Anterior vena cava (tissue), 1 donor: ENCODE measurements around the genes IFT172, FNDC4 and RBKS.

DNA sequence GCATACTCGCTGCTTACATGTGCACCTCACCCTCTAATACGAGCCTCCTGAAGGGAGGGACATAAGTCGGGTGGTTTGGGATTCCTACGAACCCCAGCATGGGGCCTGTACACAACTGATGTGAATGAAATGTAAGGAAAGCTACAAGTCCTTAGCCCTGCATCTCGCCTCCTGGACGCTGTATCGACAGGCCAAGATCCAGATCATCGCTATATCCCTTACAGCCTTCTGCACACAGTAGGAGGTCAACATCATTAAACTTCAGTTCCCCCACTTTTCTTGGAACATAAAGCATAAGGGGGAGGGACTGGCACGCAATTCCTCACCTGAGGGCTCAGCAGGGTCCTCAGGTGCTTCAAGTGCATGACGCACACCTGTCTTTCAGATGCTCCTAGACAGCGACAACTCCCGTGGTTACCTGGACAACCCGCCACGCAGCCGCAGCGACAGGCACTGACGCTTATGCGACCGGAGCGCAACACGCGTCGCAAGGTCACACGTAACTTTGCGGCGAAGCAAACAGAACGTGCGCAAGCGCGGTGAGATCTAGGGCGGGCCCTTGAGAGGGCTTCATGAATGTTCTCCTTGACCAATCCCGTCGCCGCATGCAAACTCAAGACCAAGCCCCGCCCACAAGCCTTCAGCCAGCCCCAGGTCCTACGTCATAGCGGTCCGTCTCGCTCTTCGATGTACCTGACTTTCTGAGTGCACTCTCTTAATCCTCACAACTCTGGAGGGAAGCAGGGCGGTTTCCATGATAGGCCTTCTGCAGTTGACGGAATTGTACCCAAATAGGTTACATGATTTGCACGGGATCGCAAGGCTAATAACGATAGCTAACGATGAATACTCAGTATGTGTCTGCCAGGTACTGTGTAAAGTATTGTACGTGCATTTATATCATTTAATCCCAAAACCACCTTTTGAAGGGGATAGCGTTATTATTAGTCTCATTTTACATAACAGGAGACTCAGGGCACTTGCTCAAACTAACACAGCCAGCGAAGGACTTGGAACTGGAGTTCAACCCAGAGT, at the start of gene IFT172:
TSS of gene IFT172 (minus strand) at position 455 of the 1,035 bp plus-strand sequence.
- PRO-cap: bidirectional peak, plus-strand start at position 727 of the sequence, minus-strand start at position 507 of the sequence

- PRO-cap: bidirectional peak, plus-strand start at chr2:27494876, minus-strand start at chr2:27494795; unidirectional peak, minus-strand start at chr2:27495198
Observed at GRCh38 chr2:27494656-27495558, at the start of gene FNDC4. FNDC4 (minus strand) TSS chr2:27495200.

DNA sequence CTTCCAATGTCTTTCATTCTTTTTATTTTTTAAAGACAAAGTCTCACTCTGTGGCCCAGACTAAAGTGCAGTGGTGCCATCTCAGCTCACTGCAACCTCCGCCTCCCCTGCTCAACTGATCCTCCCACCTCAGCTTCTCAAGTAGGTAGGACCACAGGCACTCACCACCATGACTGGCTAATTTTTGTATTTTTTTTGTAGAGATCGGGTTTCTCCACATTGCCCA, 12.6 kb downstream of the GCKR start:
- PRO-cap: no peak

GRCh38 chr2:27677476-27677951, 13.8 kb downstream of the SLC4A1AP start:
- PRO-cap: no peak

GRCh38 chr2:27684830-27685706, 21.4 kb downstream of the SLC4A1AP start:
- PRO-cap: no peak

- PRO-cap: no peak
Observed at GRCh38 chr2:27707876-27708449, 44.3 kb downstream of the SLC4A1AP start.

DNA sequence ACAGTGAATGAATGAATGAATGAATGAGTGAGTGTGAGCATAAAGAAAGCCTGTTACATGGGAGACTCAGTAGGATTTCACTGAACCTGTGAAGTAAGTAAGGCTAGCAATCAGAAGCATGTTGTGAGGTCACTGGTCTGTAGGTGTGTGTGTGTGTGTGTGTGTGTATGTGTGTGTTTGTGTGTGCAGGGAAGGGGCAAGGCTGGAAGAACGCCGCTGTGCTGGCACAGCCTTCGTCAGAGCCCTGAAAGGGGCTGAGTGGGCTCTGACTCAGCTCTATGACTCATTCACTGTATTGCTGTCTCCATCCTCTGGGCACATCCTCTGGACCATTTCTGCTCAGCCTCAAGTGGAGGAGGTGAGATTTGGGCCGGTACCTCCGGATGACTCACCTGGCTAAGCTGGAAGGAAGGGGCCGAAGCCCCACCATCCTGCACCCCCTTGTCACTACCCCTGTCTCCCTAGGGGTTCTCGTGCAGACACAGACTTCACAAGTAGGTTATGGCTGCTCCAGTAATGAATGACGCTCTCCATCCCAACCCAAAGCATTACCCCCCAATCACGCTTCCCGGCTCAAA, 51.4 kb upstream of the MRPL33 start:
- PRO-cap: no peak

DNA sequence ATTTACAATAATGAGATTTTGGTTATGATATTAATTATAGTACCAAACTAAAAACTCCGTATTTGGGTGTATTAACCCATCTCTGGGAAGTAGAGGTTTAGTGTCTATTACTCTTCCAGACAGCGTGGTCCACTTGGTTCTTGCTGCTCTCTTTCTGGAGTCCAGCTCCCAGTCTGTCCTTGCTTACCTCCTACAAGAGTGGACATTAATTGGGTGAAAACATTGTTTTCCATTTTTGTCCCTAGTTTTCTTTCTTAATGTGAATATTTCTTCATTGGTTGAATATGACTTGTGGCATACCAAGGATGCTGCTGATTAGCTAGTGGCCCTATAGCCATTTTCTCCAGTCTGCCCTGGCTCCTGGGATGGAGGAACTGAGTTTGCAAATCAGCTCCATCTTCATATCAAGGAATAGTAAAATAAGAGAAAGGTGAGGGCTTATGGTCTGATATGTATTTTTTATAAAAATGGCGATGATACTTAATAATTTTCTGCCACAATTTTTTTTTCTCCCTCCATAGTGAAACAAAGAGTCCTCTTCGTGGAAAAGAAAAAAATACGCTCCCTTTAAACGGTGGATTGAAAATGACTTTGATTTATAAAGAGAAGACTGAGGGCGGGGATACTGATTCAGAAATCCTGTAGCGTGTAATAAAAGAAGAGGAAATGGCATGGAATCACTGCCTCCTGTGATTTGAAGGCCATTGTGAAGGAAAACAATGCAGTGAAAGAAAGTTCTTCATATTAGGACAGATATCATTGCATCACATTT, 7.6 kb downstream of the MRPL33 start:
- PRO-cap: no peak

- PRO-cap: bidirectional peak, plus-strand start at chr2:27890659, minus-strand start at chr2:27890594; bidirectional peak, plus-strand start at chr2:27890703, minus-strand start at chr2:27890694
Observed at GRCh38 chr2:27890083-27890918, at the start of gene RBKS. RBKS (minus strand) TSS chr2:27890387.

DNA sequence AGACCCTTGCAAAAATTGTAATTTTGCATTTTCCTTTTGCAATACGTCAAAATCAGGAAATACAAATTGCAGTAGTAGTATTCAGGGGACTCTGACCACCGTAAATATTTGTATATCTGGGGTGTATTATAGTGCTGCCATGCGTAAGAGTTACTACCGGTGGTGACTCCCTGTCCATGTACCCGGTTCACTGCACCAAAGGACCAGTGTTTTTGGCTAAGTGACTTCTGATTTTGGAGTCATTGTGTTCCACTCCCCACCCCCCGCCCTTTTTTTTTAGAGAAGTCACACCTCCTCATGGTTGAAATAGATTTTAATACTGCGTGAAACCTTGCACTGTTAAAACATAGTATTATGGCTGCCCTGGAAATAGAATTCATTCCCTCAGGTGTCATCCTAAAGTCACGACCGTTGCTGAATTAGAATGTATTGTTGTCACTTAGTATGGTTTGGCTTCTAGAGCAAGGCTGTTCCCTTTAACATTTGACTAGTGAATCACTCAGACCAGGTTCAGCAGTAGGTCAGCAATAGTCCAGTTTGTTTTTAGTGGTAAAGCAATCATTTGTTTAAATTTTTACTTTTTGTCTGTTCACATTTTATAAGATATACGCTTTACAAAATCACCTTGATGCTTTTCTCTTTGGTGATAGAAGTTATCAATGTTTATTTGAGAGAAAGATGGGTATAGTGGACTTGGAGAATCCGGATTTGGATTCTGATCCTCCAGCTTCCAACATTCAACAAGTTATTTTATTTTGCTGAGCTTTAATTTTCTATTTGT, 1.1 kb downstream of the BABAM2 start:
- PRO-cap: no peak

GRCh38 chr2:27914955-27915787, 24.6 kb downstream of the BABAM2 start:
- PRO-cap: no peak

DNA sequence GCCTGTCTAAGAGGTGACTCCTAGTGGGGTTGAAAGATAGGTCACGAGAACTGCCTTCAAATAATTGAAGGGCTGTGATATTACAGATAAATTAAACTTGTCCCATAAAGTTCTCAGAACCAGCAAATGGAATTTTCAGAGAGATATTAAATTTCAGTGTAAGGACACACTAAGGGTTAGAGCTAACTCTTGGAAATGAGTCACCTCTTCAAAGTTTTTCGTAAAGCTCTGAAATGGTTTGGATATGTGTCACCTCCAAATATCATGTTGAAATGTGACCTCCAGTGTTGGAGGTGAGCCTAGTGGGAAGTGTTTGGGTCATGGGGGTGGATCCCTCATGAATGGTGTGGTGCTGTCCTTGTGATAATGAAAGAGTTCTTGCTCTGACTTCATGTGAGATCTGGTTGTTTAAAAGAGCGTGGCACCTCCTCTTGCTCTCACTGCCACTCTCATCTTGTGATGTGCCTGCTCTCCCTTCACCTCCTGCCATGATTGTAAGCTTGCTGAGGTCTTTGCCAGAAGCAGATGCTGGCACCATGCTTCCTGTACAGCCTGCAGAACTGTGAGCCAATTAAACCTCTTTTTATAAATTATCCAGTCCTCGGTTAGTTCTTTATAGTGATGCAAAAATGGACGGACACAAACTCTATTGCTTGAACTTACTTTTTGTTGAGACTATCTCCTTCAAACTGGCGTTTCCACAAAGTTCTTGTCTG, 87.4 kb downstream of the BABAM2 start:
- PRO-cap: no peak

GRCh38 chr2:28232313-28232617, 160.4 kb upstream of the FOSL2 start:
- PRO-cap: no peak

DNA sequence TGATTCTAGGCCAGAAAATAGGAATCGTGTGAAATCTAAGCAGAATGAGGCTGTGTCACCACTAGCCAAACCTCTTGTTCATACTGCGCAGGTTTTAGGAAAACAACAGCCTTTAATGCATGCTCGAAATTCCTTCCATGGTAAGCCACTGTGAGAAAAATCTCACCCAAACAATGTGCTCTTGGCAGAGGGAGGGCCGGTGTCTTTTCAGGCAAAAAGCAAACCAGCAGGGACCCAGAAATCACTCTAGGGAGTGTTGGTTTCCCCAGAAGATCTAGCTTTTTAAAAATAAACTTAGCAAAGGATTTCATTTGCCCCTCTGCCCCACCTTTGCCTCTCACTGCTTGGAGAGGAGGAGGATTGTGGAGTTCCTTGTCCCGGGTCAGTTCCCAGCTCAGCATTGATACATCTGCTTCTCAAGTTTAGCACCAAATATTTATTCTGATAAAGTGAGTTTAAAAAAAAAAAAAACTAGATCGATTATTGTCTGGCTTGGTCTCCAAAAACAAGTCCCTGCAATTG, 71.1 kb upstream of the FOSL2 start:
- PRO-cap: no peak

DNA sequence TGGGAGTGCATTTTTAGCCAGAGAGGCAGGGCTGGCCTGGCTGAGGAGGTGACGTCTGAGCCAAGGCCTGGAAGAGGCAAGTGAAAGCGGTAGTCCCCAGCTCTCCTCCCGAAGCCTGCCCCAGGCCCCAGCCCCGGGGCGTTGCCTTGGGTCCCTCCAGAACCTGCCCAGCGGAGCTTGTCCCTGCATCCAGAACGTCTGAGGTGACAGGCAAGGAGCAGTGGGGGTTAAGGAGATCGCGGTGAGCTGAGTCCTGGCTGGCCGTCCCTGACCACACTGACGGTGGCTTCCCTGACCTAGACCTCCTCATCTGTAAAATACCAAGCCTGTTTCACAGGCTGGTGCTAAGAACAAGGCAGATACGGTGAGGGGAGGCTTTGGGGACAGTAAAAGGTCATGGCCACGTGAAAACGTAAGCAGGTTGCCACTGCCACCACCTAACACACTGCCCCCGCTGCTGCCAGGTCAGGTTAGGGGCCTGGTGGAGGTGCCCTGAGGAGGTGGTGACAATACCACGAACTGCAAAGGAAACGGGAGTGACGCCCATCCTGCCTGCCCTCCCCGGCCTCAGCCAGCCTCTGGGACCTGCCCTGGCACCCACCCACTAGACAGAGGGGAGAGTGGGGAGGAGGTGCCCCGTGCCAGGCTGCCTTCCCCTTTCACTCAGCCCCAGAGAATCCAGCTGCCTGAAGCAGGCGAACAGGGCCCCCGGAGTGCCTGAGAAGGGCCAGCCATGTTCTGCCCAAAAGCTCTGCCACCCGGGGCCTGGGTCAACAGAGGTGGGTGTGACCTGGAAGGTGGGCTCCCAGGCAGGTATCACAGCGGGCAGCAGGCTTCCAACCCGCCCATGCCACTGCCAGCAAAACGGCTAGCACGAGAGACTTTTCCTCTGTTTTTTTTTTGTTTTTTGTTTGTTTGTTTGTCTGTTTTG, 44.7 kb upstream of the FOSL2 start:
- PRO-cap: unidirectional peak, plus-strand start at position 63 of the sequence

DNA sequence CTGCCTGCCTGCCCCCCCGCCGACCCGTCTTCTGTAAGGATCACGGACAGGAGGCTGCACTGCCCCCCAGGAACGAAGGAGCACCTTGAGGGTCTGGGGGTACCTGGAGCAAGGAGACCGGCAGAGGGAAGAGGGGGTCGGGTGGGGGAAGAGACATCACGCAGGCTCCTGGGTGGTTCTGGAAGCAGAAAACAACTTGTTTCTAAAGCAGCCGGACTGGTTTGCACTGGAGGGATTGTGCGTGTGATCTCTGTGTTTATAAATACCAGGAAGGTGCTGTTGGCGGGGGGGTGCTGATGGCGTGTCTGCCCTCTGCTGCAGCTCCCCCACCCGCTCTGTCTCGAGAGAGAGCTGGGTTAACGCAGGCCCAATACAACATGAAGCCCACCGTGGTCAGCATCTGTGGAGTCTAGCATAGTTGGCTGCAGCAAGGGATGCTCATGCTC, 1.8 kb downstream of the FOSL2 start:
- PRO-cap: bidirectional peak, plus-strand start at position 276 of the sequence, minus-strand start at position 228 of the sequence

GRCh38 chr2:28577708-28578217, 81.9 kb downstream of the PLB1 start:
- PRO-cap: no peak

DNA sequence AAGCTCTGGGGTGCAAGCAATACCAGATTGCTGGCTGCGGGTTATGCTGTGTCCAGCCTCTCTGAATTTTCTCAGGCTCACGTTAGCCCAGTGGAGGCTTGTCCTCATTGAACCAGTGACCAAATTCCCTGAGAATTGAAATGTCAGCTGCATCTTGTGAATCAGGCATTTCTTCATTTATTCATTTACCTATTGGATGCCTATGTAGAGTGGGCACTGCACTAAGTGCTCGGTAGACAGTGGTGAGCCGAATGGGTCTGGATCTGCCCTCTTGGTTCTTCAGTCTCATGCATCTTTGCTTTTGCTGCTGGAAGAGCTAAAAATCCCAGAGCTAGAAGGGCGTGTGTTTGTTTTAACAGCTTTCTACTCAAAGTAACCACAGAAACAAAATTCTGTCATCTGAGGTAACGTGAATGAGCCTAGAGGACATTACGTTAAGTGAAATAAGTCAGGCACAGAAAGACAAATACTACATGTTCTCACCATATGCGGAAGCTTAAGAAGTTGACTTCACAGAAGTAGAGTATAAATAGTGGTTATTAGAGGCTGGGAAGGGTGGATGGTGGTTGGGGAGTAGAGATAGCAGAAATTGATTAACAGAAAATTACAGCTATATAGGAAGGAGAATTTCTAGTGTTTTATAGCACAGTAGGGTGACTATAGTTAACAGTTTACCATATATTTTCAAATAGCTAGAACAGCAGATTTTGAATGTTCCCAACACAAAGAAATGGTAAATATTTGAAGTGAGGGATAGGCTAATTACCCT, 119.8 kb downstream of the PLB1 start:
- PRO-cap: no peak

DNA sequence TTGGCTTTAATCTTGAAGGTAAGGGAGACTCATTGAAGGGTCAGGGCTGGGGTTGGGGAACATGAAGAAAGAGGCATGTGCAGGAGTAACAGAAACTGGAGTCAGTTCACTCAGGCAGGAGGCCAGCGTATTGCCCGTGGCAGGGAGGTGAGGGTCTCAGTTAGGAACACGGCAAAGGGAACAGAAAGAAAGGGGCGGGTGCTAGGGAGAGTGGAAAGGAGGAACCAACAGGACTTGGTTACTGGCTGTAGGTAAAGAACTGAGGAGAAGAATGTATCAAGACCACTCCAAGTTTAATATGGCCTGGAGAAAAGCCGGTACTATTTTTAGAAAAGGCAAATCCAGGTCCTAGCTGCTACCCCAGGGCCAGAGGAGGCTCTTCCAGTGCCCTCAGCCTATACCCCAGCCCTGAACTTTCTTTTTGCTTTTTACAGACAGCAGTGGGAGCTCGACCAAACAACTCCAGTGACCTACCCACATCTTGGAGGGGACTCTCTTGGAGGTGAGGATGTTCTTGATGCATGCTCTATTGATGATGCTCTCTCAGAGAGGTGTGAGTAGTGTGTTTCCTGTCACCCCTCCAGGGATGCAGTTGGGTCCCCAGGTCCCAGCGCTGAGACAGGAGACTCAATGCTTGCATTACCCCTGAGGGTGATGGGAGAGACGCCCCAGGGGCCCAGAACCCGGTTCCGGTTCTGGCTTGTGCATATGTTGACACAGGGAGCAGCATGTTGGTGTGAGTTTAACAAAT, 124.1 kb downstream of the PLB1 start:
- PRO-cap: no peak

- PRO-cap: no peak
Observed at GRCh38 chr2:28630176-28630750, 121.4 kb upstream of the PPP1CB start.